ENCODE measurements around a stretch of chr14.

- PRO-cap, 2 experiments, result no peak in any of the 2 experiments
Measured at GRCh38 chr14:105301667-105302185, 925 bp upstream of the BRF1 start.

GRCh38 chr14:105390187-105390744 lies 8.1 kb upstream of the TEX22 start:
- PRO-cap, 2 experiments, result peak in 1 of 2 experiments; most common minus-strand start chr14:105390409 (in 1)

GRCh38 chr14:105471424-105472313 lies 3.0 kb upstream of the CRIP2 start:
- PRO-cap, 2 experiments, result peak in 2 of 2 experiments; most common plus-strand start chr14:105471644 (in 2); most common minus-strand start chr14:105471479 (in 2)

GRCh38 chr14:105475072-105475795 lies 613 bp downstream of the CRIP2 start:
- PRO-cap, 2 experiments, result peak in 2 of 2 experiments; most common plus-strand start chr14:105475185 (in 1); most common minus-strand start chr14:105475721 (in 2)

DNA sequence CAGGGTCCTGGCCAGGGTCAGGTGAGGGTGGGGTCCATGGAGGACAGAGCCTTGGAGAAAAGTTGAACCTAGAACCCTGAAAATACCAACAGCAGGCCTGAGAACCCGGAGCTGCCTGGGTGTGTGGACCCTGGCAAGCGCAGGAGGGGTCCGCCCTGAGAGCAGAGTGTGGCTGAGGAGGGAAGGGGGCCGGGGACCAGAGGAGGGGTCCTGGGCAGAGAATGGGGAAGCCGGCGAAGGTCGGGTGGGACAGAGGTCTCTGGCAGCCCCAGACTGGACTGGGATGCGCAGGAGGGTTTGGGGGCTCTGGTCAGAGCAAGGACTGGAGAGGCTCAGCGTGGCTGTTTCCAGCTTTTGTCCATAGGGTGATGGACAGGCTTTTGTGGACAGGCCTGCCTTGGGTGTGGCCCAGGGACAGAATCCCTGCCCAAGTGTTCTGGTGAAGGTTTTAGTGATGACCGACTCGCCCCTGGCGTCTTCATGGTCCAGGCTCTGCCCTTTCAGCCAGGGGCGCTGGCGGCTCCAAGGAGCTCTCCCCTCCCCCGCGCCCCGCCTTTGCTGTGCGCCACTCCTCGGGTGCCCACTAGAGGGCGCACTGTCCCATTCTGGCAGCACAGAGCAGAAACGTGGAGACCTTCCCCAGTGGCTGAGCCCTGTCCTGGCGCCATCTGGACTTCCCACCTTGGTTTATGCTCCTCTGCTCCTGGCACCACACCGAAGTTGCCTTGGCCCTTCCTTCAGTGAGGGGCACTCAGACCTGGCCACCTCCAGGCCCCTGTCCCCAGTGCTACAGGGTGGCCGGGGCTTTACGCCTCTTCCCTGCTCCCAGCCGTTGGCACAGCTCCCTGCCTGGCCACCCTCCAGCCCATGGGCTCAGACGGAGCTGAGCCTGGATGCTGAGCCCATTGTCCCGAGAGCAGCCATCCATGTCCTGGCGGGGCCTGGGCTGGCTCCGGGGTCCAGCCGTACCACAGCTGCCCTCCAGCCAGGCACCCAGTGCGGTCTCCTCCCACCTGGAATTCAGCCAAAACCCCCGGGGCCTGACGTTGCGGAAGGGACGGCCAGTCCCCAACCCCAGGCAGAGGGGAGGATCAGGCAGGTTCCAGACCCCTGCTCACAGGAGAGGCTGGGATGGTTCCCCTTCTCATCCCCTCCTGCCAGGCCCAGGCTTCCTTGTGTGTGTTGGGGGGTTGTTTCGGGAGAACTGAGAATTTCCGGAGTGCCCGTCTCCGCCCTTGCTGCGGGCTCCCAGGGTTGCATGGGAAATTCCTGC lies 5.8 kb upstream of the CRIP1 start:
- PRO-cap, 2 experiments, result peak in 2 of 2 experiments; most common plus-strand start position 621 of the sequence (in 2); most common minus-strand start position 1,174 of the sequence (in 2)

GRCh38 chr14:105528842-105529338 lies 2.5 kb downstream of the TMEM121 start:
- PRO-cap, 2 experiments, result no peak in any of the 2 experiments

- PRO-cap, 2 experiments, result no peak in any of the 2 experiments
Measured at GRCh38 chr14:105857809-105858673, 331.7 kb downstream of the TMEM121 start.

GRCh38 chr14:105861636-105862589 lies 335.5 kb downstream of the TMEM121 start:
- PRO-cap, 2 experiments, result no peak in any of the 2 experiments

DNA sequence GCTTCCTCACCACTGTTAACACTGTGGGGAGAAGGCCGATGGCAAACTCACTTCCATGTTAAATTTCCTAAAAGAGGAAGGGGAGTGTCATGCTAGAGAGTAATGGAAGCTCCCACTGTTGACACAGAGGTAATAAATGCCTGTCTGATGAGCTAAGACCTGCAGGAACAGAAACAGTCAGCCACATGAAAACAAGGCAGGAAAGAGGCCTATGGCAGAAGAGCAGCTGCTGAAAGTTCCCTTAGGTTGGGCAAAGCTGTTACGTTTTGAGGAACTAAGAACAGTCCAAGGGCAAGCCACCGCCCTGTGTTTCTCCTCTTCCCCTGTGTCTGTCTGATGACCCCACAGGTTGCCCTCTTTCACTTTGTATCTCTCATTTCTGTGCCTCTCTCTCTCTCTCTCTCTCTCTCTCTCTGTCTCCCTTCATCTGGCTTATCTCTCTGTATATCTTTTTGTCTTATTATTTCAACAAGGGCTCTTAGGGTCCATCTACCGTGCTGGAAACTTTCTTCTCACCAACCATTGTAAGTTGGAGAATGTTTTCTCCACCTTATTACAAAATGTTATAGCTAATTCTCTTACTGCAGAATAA lies 422.7 kb downstream of the TMEM121 start:
- PRO-cap, 2 experiments, result no peak in any of the 2 experiments

DNA sequence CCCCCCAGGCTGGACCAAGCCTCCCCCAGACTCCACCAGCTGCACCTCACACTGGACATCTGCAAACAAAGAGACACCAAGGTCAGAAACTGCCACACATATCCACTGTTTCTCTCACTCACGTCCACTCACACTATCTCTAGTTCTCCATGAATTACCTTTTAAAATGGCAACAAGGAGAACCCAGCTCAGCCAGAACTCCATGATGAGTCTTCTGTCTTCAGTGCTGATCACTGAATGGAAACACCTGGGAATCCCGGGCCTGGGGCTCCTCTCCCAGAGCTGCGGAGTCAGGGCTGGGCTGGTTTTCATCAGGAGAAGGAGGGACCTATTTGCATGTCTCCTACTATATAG lies 562.0 kb downstream of the TMEM121 start:
- PRO-cap, 2 experiments, result no peak in any of the 2 experiments

DNA sequence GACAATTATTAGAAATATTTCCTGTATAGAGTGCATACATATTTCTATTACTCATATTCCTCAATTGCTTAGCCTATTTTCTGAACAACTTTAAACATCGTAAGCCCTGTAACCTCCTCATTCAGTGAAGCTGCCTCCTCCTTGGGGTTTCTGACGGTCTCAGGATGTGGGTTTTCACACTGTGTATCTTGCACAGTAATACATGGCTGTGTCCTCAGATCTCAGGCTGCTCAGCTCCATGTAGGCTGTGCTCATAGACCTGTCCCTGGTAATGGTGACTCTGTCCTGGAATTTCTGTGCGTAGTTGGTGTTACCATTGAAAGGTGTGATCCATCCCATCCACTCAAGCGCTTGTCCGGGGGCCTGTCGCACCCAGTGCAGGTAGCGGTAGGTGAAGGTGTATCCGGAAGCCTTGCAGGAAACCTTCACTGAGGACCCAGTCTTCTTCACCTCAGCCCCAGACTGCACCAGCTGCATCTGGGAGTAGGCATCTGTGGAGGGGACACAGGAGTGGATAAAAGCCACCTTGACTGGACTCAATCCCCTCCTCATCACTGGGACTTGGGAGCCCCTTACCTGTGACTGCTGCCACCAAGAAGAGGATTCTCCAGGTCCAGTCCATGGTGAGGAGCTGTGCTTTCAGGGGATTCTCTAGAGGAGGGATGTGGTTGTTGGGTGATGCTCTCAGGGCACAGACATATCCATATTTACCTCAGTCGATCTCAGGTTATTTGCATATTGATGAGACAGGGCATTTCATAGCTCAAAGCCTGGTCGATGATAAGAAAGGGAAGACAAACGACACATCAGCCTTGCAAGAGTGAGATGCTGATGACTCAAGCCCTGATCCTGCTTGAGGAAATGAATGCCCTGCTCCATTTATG lies 980.7 kb downstream of the TMEM121 start:
- PRO-cap, 2 experiments, result no peak in any of the 2 experiments

- PRO-cap, 2 experiments, result no peak in any of the 2 experiments
Measured at GRCh38 chr14:106627488-106627822, 1101.1 kb downstream of the TMEM121 start.

- PRO-cap, 2 experiments, result no peak in any of the 2 experiments
Measured at GRCh38 chr14:106851285-106851843, 1325.0 kb downstream of the TMEM121 start.